Spinal cord (tissue), 3 donors: ENCODE data around the gene GTF3A.

- PRO-cap, result no peak
- RAMPAGE, long total RNA, result no peak
Measured at GRCh38 chr13:26980505-26980972, 191.1 kb downstream of the USP12 start.

DNA sequence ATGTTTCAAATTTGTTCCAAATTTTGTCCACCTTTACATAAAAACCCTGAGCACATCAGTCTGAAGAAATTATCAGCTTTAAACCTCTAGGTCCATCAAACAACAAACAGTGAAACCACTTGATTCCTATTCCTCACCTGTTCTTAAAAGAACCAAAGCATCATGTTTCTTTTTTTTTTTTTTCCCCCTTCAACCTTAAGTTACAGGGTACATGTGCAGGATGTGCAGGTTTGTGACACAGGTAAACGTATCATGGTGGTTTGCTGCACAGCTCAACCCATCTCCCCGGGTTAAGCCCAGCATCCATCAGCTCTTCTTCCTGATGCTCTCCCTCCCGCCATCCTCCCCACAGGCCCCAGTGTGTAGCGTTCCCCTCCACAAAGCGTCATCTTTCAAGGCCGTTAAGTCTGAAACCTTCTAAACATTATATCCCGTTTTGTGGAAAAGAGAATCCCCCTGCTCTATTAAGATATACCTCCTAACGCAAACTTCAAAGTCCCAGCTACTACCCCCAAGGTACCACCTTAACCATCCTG lies 10.9 kb downstream of the USP12 start:
- PRO-cap, result no peak
- RAMPAGE, long total RNA, result no peak

GRCh38 chr13:27172582-27173001 lies 981 bp upstream of the USP12 start:
- PRO-cap, result no peak
- RAMPAGE, long total RNA, result no peak

GRCh38 chr13:27212623-27212826 lies 38.8 kb upstream of the RPL21 start:
- PRO-cap, result no peak
- RAMPAGE, long total RNA, result no peak

GRCh38 chr13:27264022-27264516 lies 6.6 kb upstream of the RASL11A start:
- PRO-cap, result no peak
- RAMPAGE, long total RNA, result no peak

- PRO-cap, result no peak
- RAMPAGE, long total RNA, result no peak
Measured at GRCh38 chr13:27272645-27272872, 1.9 kb downstream of the RASL11A start.

GRCh38 chr13:27367566-27368300 lies 56.7 kb upstream of the GTF3A start:
- PRO-cap, result no peak
- RAMPAGE, long total RNA, result no peak

- PRO-cap, result no peak
- RAMPAGE, long total RNA, result no peak
Measured at GRCh38 chr13:27424101-27425224, at the start of gene GTF3A. Gene GTF3A, plus strand, starts transcription at chr13:27424619.

- PRO-cap, result no peak
- RAMPAGE, long total RNA, result no peak
Measured at GRCh38 chr13:27455328-27455647, 4.9 kb upstream of the MTIF3 start.

DNA sequence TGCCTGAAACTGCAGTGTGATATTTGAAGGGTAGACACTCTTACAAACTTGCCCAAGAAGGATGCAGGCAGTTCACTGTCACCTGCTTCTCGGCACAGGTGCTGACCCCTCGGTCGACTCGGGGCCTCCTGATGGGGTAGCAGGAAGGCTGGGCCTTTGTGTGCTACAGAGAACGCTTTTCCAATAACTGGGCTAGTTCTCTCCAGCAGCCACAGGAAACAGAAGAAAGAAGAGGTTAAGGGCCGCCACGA lies 5.2 kb upstream of the MTIF3 start:
- PRO-cap, result no peak
- RAMPAGE, long total RNA, result no peak

- PRO-cap, result no peak
- RAMPAGE, long total RNA, result no peak
Measured at GRCh38 chr13:27561377-27562124, 58.8 kb downstream of the LNX2 start.

GRCh38 chr13:27742488-27742795 lies 49.8 kb upstream of the GSX1 start:
- PRO-cap, result no peak
- RAMPAGE, long total RNA, result no peak

- PRO-cap, result no peak
- RAMPAGE, long total RNA, result no peak
Measured at GRCh38 chr13:27920867-27921808, 1.3 kb downstream of the PDX1 start.

DNA sequence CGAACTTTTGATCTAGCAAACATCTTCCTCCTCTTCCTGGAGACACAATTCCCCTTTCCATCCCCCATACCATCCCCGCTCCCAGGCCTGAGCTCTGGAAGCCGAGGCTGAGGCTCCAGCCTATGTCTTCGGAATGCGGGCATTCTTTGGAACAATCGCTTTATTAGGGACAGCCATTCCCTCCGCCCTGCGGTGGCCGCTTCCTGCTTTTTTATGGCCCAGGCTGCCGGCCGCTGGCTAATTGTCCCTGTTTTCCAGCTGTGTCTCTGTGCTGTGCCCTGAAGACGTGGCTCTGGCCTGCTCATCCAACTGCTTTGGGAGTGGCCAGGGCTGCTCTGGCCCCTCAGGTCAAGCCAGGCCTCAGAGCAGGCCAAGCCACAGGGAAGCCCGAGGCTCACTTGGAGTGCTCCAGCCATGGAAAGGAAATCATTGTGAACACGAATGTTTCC lies 2.1 kb upstream of the CDX2 start:
- PRO-cap, result no peak
- RAMPAGE, long total RNA, result no peak

DNA sequence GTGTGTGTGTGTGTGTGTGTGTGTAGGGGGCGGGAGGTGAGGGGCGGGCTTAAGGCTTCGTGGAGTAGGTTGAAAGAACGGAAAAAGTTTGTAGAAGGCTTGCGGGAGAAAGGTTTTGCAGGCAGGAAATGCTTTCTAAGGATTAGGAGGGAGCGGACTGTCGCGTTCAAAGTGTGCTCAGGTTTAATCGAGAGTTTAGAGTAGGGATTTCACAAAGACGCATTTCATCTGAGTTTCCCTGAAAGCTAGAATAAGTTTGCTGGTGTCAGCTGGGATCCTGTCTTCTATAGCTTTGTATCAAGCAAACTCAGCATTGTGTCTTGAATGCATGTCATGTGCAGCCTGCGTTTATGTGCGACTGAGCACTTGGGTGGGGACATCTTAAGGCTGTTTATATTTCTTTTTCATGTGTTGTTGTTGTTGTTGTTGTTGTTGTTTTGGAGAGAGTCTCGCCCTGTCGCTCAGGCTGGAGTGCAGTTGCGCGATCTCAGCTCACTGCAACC lies 1.2 kb downstream of the PAN3 start:
- PRO-cap, result no peak
- RAMPAGE, long total RNA, result no peak

DNA sequence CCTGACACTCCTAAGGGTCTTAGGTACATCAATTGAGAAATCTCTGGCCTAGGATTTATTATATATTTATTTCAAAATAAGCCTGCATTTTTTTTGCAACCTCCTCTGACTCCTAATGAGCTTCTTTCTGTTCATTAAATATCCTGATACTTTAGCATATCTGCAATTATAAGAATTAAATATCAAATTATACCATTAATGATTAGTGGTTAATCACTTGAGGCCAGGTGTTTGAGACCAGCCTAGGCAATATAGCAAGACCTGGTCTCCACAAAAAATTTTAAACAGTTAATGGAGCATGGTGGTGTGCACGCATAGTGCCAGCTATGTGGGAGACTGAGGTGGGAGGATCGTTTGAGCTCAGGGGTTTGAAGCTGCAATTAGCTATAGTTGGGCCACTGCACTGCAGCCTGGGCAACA lies 49.8 kb downstream of the PAN3 start:
- PRO-cap, result no peak
- RAMPAGE, long total RNA, result no peak

DNA sequence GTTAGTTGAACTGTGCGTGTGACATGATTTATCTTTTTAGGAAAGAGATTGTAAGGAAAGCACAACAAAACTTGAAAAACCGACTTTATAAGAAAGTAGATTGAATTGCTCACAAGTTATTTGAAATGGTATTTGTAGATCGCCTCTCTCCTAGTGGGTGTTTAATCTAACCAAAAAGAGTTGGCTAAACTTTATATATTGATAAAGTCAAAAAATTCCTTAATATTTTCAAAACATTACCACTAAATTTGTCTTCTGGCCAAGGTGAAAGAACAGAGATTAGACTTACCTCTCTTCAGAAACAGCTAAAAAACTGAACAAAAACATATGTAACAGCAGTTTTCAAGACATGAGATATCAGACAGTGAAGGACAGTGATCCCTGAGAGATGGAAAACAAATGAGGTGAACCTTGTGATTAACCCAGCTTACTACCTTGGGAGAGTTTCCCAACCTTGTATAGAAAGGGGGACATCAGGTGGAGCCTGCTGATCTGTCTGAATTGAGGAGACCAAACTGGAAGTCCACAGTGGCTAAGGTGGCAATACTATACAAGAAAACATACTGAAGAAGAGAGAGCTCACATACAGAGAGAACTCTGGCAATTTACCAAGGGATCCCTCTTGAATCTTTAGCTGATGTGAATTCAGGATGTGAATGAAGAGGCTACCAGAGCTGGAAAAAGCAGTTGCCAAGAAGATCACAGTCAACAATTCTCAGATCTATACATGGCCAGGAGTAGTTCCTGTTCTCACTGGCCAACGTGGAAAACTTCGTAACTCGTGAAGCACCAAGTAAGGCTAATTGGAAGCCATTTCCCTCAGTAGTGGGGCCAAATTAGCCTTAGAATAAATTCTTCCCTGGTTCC lies 73.3 kb downstream of the PAN3 start:
- PRO-cap, result no peak
- RAMPAGE, long total RNA, result no peak

- PRO-cap, result no peak
- RAMPAGE, long total RNA, result no peak
Measured at GRCh38 chr13:28267137-28267480, 128.8 kb downstream of the PAN3 start.

DNA sequence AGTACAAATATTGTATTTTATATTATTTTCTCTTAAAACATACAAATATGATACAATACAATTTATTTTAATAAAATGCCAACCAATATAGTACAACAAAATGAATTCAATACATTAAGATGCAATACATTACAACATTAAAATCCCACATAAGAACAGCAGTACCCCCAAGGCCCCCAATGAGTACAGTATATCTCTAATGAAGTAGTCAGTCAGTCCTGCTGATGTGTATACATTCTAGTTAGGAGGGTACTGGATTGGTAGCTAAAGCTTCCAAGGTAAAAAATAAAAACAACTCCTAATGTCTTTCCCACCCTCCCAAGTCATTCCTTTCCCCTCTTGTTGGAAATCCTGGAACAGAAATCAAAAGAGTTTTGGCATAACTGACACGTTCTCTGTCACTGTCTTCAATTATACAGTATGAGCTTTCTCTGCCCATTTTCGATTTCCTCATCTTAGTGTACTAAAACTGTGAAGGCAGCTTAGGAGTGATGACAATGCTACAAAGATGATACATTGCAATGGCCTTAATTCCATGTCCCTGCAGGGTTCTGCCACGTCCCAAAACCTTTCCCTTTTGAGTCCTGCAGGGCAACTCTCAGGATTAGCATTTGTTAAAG lies 109.1 kb downstream of the FLT1 start:
- PRO-cap, result no peak
- RAMPAGE, long total RNA, result no peak

DNA sequence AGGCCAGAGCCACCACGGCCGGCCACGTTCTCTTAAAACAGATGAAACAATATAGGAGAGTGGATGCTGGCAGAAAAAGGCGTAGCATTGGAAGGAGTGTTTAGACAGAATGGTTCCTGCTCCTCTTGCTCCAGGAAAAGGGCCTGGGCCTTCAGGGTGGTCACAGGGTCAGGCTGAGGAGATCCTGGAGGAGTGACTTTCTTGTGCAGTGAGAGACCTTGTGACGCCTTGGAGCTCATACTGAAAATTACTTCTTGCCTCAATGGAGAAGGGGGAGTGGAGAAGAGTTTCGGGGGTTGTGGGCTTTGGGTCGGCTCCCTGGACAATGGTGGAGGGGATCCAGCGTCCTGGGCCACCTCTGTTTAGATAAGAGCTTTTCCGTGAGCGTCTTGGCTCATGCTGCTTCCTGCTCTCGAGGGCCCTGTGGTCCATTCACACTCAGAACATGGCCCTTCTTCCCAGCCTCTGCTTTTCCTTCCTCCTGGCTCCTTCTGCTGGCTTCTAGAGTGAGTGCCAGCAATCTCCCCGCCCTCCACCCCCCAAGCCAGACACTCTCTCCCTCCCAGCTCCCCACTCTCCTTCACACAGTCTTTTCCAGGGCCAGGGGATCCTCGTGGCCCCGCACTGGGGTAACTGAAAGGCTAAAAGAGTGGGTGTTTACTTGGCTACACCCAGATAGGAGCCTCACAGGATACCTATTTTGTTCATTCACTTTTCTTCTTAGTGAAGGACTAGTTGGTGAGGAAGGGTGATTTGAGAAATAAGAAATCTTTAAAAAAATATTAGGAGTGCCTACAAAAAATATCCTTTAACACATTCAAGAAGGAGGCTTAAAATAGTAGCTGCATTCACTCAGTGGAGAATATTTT lies 81.9 kb downstream of the FLT1 start:
- PRO-cap, result no peak
- RAMPAGE, long total RNA, result no peak